SK-MEL-5 (cell line): ENCODE measurements around the gene GSE1.

DNA sequence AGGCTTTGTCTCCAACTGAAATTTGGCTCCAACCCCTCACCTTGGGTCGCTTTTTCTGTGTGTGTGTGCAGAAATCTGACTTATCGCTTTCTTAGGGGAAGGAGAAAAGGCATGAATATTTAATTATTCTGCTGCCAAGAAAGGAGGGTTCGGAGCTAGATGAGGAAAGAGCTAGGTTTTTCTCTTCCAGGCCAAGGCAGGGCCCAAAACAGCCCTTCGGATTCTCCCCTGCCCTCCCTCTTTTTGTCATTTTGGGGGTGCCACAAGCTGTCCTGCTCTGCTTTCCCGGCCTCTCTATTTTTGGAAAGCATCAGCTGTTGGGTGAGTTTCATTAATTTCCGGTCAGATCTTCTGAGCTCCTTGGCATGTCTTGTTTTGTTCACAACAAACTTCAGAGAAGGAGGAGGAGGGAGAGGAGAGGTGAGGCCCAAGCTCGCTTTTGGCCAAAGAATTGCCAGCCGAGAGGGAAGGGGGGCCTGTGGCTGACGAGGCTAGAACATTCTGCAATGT lies 18.0 kb upstream of the CIBAR2 start:
RAMPAGE:
- cytosol, long total RNA, result no peak
- long total RNA, result no peak
- nucleus, long total RNA, result no peak

RAMPAGE:
- cytosol, long total RNA, result no peak
- long total RNA, result no peak
- nucleus, long total RNA, result no peak
These were observed 24.1 kb upstream of the CIBAR2 start for GRCh38 chr16:85136177-85137063.

DNA sequence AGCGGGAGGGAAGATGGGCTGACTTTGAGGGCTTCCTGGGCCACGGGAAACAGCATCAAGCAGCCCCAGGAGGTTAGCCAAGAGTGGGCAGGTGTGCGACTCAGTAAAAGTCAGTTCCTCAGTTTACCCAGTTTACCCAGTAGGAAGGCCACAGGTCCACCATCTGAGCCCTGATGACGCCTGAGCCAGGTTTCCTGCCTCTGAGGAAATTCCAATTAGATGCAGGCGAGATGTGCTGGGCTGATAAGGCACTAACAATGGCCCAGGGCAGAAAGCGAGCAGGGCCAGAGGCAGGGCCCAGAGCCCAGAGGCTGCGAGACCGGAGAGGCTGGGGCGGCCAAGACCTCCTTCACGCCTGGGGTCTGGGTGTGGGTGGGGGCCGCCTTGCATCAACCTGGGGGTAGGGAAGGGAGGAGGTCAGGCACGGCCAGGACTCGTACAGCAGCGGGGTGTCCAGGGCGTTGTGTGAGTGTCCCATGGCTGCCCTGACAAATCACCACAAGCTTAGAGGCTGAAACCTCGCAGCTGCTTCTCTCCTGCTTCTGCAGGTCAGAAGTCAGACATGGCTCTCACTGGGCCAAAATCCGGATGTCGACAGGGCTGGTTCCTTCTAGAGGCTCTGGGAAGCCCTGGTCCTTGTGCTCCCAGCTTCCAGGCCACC lies 32.0 kb upstream of the CIBAR2 start:
RAMPAGE:
- cytosol, long total RNA, result no peak
- long total RNA, result no peak
- nucleus, long total RNA, result no peak

GRCh38 chr16:85335576-85335740 lies 223.2 kb upstream of the CIBAR2 start:
RAMPAGE:
- cytosol, long total RNA, result no peak
- long total RNA, result no peak
- nucleus, long total RNA, result no peak

RAMPAGE:
- cytosol, long total RNA, result no peak
- long total RNA, result no peak
- nucleus, long total RNA, result no peak
These were observed 243.0 kb upstream of the CIBAR2 start for GRCh38 chr16:85355248-85355752.

DNA sequence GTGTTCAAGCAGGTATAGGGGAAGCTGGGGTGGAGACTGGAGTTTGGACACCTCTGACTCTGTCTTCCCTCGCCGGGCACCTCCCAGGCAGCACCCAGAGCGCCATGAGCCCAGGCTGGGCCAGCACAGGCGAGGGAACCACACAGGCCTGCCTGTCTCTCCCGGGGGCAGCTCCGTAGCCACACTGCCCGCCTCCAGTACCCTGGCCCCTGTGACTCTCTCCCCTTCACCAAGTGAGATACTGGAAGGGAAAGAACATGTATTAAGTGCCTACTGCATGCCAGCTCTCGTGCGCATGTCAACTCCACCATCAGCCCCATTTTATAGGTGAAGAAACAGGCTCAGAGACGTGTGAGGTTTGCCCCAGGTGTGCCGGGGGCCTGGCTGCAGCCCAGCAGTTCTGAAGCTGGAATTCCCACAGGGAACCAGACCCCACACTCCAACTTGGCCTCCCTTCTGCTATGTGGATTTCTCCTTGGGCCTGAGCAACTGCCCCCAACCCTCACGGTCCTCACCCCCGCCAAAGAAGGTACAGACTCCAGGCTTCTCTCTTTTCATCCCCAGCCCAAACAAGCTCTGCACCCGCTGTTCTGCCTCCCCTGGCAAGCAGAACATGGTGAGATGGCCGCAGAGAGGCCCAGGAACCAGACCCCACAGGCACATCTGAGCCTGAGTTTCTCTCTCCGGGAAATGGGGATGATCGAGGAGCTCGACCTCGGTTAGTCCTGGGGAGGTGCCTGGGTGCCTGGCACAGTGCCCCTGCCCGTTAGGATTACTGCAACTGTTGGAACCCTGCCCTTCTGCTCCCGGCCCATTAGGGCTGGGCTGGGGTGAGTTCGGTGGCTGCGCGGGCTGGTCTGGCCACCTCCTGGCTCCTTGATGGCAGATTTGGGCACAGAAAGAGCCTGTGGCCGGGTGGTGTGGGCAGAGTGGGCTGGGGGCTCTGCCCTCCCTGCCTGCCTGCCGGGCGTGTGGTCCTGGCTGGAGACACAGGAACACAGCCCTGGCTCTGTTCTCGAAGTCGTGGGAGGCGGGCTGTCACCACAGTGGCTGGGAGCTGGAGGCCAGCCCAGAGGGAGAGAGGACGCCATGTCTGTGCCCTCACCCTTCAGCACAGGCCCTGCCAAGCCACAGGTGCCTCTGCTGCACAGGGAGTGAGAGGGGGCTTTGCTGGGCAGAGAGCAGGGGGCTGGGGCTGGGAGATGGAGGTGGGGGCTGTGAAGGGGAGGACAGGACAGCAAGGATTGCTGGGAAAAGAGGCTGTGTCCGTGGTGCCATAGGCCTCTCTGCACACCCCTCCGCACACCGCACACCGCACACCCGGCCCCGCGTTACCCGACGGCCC lies 237.1 kb upstream of the GSE1 start:
RAMPAGE:
- cytosol, long total RNA, result no peak
- long total RNA, result no peak
- nucleus, long total RNA, result no peak

RAMPAGE:
- cytosol, long total RNA, result no peak
- long total RNA, result no peak
- nucleus, long total RNA, result no peak
These were observed 190.2 kb upstream of the GSE1 start for GRCh38 chr16:85422885-85423361.

DNA sequence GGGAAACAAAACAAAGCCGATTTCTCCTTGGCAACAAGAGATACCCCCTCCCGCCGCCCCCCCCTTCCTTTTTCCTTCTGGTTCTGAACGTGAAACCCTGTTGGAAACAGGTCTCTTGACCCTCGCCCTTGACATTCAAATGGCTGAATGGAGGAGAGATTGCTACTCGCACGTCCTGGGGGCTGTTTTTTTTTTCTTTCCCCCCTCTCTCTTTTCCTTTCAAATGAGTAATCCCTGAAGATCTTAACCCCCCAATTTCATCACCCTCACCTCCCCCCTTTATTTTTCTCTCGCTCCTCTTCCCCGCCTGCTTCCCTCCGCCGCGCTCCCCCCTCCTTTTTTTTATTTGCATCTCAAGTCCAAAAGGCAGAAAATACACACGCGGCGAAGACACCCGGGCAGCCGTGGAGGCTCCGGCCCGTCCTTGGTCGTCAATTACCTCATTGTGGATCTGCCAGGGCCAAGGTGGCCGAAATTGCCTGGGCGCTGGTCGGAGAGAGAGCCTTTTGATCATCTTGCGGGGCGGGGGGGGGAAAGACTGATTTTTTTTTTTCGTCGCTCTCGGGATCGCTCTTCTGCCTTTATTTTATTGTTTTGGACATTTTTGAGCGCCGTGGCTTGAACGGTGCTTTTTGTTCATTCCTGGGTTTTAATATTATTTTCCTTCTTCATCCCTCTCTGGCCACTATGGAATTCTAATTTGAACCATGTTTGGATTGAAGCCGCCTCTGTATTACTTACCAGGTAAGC lies 57.3 kb upstream of the GSE1 start:
RAMPAGE:
- cytosol, long total RNA, result no peak
- long total RNA, result no peak
- nucleus, long total RNA, result no peak

DNA sequence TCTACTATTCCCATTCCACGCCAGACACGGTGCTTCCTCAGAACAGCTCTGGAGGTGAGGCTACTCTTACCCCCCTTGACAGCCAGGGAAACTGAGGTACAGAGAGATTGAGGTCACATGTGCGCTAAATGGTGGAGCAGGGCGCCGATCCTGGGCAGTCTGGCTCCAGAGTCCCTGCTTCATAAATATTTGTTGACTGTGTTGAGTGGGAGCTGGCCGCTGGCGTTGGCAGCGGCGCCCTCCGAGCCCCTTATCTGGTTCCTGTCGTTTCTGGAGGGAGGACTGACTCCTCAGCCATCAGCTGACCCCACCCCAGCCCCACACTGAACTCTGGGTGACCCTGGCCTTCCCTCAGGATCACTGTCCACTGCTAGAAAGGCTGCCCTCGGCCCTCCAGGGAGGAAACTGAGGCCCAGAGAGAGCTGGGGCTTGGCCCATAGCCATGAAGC lies 51.9 kb upstream of the GSE1 start:
RAMPAGE:
- cytosol, long total RNA, result no peak
- long total RNA, result no peak
- nucleus, long total RNA, result no peak

GRCh38 chr16:85561626-85562028 lies 51.5 kb upstream of the GSE1 start:
RAMPAGE:
- cytosol, long total RNA, result no peak
- long total RNA, result no peak
- nucleus, long total RNA, result no peak

DNA sequence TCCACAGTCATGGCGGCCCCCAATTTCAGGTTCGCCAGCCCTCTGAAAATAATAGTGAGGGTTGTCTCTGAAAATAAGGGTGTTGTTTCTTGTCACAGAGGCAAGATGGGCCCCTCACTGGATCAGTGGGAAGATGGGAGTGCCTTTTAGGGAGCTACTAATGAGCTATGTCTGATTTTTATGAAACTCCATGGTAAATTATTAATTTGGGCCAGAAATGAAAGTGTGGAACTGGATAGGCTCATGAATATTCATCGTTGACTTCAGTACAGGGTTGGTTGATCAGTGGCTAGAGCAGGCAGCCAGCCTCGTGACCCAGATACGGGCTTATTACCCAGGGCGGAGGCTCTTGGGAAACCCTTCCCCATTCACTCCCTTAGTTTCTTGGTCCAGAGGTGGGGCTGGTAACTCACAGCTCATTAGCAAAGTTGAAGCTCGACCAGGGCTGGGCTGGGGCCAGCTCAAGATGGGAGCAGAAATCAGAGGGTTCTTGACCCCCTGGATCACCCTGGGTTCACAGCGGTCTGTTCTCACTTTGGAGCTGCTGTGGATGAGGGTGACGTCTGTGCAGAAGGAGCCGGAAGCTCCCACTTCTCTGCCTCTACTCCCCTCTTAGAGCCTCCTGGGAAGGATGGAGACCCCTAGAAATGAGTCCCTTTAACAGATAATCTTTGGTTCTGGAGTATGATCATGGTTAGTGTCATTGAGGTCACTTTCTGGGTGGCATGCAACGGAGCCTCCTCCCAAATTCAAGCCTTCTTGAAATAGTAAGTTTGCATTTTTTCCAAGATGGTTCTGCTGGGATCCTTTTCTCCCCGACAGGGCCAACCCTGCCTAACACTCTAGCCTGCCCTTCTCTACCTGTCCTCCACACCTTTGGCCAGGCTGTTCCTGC lies 44.6 kb upstream of the GSE1 start:
RAMPAGE:
- cytosol, long total RNA, result no peak
- long total RNA, result no peak
- nucleus, long total RNA, result no peak

RAMPAGE:
- cytosol, long total RNA, result no peak
- long total RNA, result no peak
- nucleus, long total RNA, result no peak
These were observed 38.1 kb upstream of the GSE1 start for GRCh38 chr16:85574770-85575606.

GRCh38 chr16:85612553-85613672 lies at the start of gene GSE1:
Gene GSE1, plus strand, starts transcription at chr16:85613322.
RAMPAGE:
- cytosol, long total RNA, result no peak
- long total RNA, result no peak
- nucleus, long total RNA, result no peak

GRCh38 chr16:85613673-85614824 lies 927 bp downstream of the GSE1 start:
RAMPAGE:
- cytosol, long total RNA, result no peak
- long total RNA, result no peak
- nucleus, long total RNA, result no peak

GRCh38 chr16:85617908-85618829 lies 5.0 kb downstream of the GSE1 start:
RAMPAGE:
- cytosol, long total RNA, result no peak
- long total RNA, result no peak
- nucleus, long total RNA, result no peak

RAMPAGE:
- cytosol, long total RNA, result no peak
- long total RNA, result no peak
- nucleus, long total RNA, result no peak
These were observed 14.8 kb downstream of the GINS2 start for GRCh38 chr16:85673767-85674447.

RAMPAGE:
- cytosol, long total RNA, result no peak
- long total RNA, result no peak
- nucleus, long total RNA, result no peak
These were observed 11.1 kb downstream of the GINS2 start for GRCh38 chr16:85677442-85678301.

DNA sequence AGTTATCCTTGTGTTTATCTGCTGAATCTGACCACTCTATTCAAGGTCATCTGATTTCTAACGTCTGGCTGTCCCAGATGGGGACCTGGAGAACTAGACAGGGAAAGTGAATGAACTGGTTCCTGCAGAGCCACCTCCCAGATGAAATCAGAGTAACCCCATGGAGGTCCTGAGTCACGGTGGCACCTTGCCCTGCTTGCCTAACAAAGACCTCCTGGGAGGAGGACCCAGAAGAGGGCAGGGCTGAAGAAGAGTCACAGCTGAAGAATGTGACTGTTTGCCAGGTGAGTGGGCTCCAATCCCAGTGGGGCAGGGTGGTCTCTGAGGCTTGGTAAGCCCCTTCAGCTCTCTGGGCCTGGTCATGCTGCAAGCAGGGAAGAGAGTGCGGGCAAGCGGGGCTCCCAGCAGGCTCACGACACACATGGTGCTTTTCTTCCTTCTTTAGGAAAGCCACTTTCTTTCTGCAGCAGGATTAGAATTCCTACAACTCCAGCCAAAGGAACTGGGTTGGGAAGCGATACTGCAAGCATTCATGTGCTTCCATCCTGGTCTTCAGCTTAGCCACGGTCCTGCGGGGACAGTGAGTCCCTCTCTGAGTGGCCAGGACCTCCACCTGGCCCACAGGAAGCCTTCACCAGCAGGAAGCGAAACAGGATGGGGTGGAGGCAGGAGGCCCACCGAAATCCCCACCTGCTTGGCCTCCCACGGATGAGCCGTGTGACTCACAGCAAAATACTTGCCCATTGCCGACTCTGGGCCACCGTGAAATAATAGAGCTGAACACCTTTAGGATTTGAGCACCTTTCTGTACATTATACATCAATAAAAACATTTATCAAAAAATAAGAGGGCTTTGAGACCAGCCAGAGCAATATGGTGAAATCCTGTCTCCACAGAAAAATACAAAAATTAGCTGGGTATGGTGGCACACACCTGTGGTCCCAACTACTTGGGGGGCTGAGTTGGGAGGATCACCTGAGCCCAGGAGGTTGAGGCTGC lies 4.2 kb downstream of the C16orf74 start:
RAMPAGE:
- cytosol, long total RNA, result no peak
- long total RNA, result no peak
- nucleus, long total RNA, result no peak

DNA sequence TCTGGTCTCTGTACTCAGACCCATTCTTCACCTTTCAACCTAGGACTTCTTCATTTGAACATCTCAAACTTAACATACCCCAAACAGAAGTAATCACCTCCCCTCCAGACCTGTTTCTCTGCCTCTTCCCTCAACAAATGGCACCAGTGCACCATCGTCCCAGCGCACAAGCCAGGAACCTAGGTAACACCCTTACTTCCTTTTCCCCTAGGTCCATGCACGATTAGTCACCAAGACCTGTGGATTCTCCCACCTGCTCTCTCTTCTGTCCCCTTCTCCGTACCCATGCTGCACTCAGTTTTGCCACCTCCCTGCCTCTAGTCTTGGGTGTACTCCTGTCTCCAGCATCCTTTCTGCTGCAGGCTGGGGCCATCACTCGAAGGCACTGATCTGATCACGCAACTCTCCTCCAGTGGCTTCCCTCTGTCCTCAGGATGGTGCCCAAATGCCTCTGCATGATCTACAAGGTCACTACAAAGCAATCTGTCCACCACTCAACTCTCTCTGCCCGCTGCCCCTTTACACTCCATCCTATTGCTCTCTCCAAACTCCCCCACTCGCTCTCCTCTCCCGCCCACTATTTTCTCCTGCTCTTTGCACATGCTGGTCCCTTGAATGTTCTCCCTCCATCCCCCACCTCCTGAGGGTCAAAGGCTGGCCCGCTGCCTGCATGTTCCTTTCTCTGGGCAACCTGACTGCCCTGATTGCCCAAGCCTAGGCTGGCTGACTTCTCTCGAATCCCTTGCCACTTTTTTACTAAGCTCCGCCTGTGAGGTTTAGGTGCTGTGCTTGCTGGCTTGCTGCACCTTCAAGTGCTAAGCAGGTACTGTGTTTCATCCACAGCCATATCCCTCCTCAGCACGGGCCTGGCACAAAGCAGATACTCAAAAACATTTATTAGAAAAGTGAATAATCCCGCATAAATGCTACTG lies 3.0 kb downstream of the EMC8 start:
RAMPAGE:
- cytosol, long total RNA, result no peak
- long total RNA, result no peak
- nucleus, long total RNA, result no peak

GRCh38 chr16:85804679-85805537 lies 5.4 kb downstream of the COX4I1 start:
RAMPAGE:
- cytosol, long total RNA, result no peak
- long total RNA, result no peak
- nucleus, long total RNA, result no peak